AG08470 (cell line): ENCODE measurements around a stretch of chr18.

DNA sequence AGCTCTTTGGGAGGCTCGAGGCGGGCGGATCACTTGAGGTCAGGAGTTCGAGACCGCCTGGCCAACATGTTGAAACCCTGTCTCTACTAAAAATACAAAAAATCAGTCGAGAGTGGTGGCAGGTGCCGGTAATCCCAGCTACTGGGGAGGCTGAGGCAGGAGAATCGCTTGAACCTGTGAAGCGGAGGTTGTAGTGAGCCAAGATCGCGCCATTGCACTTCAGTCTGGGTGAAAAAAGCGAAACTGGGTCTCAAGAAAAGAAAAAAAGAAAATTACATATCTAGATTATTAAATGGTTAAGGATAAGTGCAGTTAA is 1.7 kb downstream of the USP14 start:
- RRBS, result no CpG with 5 or more reads among the region's 12 CpGs

- RRBS, result no CpG with 5 or more reads among the region's 13 CpGs
These were observed 20.5 kb downstream of the COLEC12 start for GRCh38 chr18:479569-480827.

- RRBS, result no CpG with 5 or more reads among the region's 8 CpGs
These were observed 954 bp upstream of the COLEC12 start for GRCh38 chr18:501497-501813.

DNA sequence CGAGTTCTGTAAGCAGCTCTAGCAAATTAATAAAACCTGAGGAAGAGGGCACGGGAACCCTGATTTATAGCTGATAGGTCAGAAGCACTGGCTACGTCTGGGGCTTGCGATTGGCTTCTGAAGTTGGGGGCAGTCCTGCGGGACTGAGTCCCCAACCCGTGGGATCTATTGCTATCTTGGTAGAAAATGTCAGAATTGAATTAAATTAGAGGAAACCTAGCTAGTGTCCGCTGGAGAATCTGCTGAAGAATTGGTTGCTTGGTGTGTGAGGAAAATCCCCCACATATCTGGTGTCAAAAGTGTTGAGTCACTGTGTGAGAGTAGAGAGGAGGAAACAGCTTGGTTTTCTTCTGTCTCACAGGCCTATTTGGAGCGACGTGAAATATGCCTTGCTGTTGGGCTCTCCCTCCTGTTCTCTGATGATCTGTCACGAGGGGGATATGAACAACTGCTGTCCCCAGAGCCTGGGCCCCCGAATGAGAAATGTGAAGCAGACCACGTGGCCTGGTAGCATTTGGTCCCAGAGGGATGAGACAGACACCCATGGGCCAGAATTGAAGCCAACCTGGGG is 18.4 kb upstream of the COLEC12 start:
- RRBS, result no CpG with 5 or more reads among the region's 12 CpGs

- RRBS, result no CpG with 5 or more reads among the region's 26 CpGs
These were observed 1.1 kb downstream of the TYMS start for GRCh38 chr18:658494-658965.

DNA sequence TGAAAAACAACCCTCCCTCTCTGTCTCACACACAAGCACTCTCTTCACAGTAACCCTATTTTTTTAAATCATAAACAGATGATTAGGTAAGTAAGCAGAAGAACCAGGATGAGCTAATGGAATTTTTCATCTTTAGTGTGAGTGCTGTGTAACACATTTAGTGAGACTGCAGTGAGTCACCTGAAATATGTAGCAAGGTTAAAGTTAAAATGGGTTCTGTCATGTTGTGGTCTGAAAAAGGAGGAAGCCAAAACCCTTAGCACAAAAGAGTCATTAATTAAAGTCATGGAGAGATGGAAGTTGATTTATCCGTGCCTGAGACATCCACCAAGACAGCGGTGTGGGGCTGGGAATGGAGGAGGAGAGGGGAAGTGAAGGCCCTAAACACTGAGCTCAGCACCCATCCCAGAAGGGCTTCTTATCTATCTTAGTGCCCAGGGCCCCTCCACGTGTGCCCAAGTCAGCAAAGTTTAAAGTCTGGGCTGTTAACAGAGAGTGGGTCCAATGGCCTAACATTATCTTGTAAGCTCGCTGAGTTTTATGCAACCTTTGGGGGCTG is 9.5 kb downstream of the ENOSF1 start:
- RRBS, result no CpG with 5 or more reads among the region's 4 CpGs

DNA sequence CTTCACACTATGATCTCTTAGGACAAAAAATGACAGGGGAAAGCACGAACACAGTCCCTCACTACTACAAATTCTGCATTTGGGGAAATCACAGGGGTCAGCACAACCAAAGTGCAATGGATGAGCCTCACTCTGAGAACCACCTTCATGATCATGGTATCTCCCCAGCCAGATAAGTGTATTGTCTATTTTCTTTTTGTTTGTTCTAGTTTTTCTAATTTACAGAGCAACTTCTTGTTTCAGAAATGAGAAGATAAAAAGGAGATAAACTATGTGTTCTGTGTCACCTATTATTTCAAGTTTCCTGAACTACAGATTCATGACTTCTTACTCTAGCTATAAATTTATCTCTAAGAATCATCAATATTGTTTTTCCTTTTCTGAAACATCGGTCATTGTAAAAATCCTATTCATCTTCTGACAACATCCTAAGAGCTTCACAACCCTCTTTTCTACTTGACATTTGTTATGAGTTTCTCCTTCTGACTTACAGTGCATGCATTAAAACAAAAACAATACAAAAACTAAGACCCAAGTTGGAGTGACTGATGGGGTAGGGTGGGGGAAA is 14.0 kb downstream of the YES1 start:
- RRBS, result no CpG with 5 or more reads among the region's 2 CpGs

DNA sequence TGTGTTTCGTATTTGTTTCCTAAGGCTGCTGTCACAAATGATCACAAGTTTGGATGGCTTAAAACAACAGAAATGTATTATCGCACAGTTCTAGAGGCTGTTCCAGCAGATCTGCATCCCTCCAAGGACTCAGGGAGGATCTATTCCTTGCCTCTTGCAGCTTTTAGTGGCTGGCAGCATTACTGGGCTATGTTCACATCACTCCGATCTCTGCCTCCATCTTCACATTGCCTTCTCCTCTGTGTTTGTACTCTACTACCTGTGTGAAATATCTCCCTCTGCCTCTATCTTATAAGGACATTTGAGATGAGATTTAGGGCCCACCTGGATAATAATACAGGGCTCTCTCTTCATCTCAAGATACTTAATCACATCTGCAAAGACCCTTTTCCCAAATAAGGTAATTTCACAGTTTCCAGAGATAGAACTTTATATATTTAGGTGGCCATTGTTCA is 19.0 kb downstream of the NDC80 start:
- RRBS, result no CpG with 5 or more reads among the region's 3 CpGs

DNA sequence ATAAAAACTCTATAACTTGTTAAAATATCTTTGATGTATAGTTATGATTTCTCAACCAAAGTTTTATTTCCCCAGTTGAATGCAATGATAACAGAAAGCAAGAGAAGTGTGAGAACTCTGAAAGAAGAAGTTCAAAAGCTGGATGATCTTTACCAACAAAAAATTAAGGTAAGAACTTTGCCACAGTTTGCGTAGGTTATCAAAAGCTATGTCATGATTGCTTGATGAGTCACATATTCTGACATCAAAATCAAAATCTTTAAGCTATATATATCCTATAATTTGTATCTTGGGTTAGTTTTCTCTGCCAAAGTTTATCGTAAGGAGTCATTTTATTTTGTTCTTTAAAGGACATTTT is 35.0 kb downstream of the NDC80 start:
- RRBS, result no CpG with 5 or more reads among the region's 2 CpGs

DNA sequence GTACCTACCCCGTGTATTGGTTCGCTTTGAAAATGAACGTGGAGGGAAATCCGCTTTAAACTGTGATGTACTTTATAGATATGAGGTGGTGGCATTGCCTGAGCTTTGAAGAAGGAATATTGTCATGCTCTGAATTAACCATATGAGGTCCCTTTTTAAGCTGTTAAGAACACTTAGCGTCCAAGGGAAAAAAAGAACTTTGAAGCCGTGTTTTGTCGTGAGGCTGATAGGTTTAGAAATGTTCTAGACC is 1.3 kb downstream of the SMCHD1 start:
- RRBS, result no CpG with 5 or more reads among the region's 7 CpGs

GRCh38 chr18:2700218-2700779 is 44.8 kb downstream of the SMCHD1 start:
- RRBS, result no CpG with 5 or more reads among the region's 2 CpGs

- RRBS, result no CpG with 5 or more reads among the region's 2 CpGs
These were observed 44.3 kb upstream of the EMILIN2 start for GRCh38 chr18:2802417-2802974.

DNA sequence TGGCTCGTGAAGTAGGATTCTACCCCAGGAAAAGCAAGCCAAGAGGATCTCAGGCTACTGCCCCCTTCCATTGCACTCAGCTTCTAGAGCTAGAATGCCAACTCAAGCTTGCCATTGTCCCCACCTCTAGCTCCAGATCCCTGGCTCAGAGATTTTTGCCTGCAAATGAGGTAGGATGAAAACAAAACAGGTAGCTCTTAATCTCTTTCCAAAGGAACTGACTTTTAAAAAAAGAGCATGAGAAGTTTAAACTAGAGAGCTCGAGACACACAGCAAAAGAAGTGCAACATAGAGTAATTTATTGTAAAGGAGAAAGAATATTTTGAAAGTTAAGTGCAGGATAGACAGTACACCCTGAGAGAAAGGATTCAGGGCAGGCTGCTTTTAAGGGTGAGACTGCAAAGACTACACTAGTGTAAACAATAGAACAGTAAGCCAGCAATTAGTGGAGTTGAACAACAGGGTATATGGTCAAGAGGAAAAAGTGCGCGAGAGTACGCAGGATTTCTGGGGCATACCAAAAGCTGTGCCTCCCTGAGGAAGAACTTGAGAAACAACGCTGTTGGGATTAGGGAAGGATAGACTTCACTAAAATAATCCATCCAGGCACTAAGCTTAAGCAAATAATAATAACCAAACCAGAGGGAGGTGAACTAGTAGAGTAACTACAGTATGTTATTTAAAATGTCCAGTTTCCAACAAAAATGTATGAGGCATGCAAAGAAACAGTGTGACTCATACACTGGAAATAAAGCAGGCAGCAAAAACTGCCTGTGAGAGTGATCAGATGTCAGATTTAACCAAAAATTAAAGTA is 40.8 kb upstream of the EMILIN2 start:
- RRBS, result no CpG with 5 or more reads among the region's 6 CpGs

GRCh38 chr18:2894131-2894706 is 47.4 kb downstream of the EMILIN2 start:
- RRBS, result no CpG with 5 or more reads among the region's 11 CpGs

DNA sequence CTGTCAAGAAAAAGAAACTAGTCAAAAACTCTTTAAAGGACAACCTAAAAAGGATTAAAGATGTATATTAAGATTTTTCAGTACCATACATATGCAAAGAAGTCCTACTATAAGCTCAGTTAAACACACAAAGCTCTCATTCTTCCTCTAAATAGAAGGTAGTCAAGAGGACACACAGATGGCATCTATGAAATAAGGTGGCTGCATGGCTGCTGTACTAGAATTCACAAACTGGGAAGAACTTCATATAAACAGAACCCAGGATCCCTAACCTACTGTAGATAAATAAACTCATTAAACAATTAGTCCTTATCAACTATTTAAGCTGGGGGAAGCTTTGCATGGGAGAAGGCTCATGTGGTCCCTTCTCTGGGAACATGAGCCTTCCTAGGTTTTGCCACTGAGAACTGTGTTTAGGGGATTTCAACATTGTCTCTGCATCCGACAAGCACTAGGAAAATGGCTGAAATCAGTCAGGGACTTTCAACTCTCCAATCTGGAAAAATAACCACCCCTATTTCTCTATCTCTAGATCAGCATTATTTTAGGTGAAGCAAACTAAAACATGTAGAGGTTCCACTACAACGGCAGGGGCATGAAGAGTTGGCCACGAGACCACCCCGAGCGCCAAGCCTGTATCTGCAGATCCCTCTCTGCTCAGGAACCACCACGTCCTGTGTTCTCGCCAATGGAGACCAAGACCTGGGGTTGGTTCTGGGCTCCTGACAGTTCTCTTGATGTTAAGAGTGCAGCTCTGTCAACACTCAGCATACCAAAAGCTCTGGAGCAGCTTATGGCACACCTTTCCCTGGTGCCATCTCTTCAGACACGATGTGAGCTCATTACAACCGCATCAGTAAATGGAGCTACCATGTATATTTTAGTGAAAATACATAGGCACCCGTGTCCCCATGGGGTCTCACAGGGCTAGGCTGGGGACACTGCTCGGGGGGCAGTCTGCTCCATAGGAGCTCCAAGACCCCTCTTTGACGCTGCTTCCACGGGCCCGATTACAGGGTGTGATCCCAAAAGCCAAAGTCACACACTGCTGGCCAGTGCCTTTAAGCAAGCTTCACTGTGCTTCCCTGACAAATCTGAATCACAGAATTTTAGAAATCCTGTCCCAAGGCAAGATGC is 71.8 kb downstream of the EMILIN2 start:
- RRBS, result no CpG with 5 or more reads among the region's 14 CpGs

DNA sequence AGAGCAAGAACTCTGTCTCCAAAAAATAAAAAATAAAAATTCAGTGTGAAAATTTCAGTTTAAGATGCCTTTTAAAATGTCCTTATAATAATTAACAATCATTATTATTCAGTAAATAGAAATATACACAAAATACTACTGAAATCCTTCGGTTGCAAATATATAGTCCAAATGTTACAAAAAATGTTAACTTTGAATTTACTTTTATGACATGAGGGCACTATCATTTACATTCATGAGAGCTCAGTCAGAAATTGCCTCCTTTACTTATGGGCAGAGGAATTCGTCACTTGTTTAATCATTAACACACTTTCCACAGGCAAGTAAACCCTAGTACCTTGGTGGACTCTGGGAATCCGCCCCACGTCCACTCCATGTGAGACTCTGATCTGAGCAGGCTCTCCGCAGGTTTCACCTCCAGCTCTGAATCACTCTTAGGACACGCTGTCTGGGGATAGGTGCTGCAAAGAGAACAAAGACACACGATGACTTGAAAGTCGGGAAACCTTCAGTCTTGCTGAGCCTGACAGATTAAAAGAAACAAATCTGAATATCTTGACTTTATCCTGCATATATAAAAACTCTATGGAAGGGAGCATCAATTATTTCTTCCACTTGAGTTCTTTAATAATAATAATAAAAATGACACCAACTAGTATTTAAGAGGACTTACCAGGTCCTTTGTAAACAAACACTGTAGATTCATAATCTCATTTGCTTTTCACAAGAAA is 73.6 kb downstream of the LPIN2 start:
- RRBS, result no CpG with 5 or more reads among the region's 8 CpGs

GRCh38 chr18:3114088-3114566 is 101.2 kb upstream of the LPIN2 start:
- RRBS, result no CpG with 5 or more reads among the region's 9 CpGs

DNA sequence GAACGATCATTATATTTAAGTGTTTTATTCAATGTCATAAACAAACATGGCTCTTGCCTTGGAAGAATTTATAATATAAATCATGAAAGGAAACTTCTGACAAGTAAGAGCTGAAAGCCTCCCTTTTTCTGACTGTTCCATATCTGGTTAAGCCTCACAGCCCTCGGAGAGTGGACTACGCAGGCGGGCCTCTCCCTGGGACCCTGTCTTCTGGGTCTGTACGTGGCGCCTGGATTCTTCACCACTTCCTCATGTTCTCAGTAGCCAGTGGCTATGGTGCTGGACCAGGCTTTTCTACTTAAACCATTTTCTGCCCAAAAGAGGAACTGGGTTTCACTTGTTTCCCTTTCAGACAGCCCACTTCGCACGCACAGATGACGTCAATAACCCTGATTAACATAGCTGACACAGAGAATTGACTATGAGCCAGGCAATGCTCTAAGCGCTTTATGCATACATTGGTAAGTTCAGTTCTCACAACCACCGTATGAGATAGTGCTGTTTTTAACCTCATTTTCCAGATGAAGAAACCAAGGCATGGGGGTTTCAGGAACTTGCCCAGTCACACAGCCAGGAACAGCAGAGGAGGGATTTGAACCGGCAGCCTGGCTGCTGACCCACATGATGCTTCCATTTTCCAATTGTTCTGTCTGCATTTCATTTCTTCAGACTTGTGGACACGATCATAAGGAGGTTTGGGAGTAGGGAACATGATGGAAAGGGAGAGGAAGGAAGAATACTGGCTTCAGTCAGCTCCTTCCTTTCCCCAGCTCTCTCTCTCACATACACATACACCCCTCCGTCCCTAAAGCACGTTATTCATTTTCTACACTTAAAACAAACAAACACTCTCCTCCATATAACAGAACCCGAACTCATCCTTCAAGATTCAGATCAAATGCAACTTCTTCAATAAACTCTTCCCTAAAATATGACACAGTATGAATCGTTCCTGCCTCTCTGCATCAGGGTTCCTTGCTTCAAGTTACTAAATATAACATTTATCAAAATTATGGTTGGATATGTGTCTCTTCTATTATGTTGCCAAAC is 41.7 kb downstream of the MYOM1 start:
- RRBS, result no CpG with 5 or more reads among the region's 17 CpGs

GRCh38 chr18:3179440-3180096 is 40.2 kb downstream of the MYOM1 start:
- RRBS, result no CpG with 5 or more reads among the region's 11 CpGs

GRCh38 chr18:3216732-3217506 is 2.8 kb downstream of the MYOM1 start:
- RRBS, result no CpG with 5 or more reads among the region's 8 CpGs